Sternocleidomastoid (tissue), 1 donor: ENCODE data around the genes ZNF687, MRPL9, HRNR, CRNN, LCE3E, C1orf68, KPRP, LCE1D and PRR9.

DNA sequence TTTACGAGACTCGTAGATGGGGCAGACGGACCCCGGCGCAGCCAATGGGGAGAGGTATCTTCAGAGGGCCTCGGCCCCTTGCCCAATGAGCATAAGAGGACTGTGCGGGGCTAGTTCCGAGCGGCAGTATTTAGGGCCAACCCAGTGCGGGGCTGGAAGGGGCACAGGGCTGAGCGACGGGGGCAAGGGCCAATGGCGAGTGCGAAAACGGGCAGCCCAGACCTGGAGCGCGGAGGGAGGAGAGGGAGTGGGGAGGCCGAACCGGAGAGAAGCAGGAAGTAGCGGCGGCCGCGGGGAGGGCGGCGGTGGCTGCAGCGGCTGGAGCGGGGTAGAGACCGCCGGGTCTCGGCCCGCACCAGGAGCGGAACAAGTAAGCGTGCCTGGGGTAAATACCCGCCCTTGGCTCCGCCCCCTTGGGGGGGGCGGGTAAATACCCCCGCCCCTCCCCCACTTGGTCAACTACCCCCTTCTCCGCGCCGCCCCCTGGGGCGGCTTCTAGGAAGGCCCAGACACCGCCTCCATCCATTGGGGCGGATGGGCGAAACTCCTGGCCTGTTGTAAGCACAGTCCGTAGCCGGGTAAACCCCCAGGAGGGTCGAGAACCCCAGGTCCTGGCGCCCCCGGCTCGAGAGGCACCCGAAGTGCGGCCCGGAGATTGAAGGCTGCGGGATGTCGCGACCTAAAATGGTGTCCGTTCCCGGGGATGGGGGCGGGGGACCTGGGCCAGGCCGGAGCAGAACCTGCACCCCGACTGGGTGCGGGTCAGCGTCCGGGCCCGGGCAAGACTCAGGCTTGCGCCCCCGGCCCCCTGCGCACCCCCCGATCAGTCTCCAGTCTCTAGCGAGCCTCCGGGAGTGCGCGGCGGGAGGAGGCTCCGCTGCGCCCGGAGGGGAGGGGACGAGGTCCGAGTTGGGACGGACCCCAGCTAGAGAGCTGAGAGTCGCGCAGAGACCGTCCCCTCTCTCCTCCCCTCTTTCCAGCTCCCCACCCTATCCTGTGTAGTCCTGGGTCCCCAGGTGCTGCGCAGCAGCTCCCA lies at the start of gene ZNF687:
TSS of gene ZNF687 (plus strand) at position 274 of the 1,036 bp plus-strand sequence.
- PRO-cap, result bidirectional peak, plus-strand start at position 281 of the sequence, minus-strand start outside the sequence; bidirectional peak, plus-strand start at position 712 of the sequence, minus-strand start at position 645 of the sequence

- PRO-cap, result no peak
Measured at GRCh38 chr1:151283704-151283935, 1.5 kb downstream of the ZNF687 start.

GRCh38 chr1:151303644-151303980 lies 21.5 kb downstream of the ZNF687 start:
- PRO-cap, result no peak

DNA sequence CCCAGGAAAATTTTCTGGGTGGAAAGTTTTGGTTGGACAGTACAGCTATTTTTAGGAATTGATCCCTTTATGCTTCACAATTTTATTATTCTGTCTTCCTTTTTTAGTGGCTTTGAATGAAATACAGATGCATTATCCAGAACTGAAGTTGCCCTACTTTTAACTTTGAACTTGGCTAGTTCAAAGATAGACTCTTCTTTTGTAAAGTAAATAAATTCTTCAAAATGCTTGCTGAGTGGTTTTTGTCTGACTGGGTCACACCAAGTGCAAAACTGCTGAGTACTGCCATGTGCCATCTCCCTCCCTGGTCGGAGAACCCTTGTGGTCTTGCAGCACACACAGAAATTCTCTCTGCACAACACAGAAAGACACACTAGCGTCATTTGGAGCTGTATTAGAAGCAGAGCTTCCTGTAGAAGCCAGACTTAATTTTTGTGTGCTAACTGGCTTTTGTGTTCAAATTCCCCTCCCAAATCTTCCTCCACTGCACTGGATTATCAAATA lies 2.4 kb downstream of the PSMB4 start:
- PRO-cap, result no peak

DNA sequence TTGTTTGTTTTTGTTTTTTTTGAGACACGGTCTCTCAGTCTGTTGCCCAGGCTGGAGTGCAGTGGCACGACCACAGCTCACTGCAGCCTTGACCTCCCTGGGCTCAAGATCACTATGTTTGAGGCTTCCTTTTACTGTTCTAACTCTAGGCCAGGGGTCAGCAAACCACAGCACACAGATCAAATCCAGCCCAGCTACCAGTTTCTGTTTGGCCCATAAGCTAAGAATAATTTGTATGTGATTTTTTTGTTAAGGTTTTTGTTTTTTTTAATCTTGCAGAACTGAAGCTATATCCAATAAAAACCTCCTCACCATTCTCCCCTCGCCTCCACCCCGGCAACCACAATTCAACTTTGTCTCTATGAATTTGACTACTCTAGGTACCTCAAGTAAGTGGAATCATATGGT lies 25.8 kb downstream of the PSMB4 start:
- PRO-cap, result no peak

DNA sequence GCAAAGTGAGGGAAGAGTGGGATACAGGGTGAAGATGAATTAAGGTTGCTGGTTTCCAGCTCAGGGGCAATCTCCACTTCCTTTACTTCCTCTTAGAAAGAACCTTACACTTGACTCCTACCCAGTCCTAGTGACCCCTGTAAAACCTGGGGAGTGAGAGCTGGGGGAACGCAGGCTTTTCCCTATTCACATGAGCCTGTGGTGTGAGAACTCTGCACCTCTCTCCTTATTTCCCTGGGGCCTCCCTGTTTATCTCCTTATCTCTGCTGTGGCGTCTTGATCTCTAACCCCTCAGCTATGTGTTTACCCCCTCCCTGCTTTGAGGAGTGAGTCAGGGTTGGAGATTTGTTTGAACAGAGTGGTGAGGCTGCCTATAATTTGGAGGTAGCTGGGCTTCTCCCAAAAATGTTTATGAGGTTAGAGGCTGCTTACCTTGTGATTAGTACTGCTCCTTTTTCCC lies 8.6 kb downstream of the TUFT1 start:
- PRO-cap, result no peak

GRCh38 chr1:151638737-151639140 lies 26.9 kb downstream of the SNX27 start:
- PRO-cap, result no peak

DNA sequence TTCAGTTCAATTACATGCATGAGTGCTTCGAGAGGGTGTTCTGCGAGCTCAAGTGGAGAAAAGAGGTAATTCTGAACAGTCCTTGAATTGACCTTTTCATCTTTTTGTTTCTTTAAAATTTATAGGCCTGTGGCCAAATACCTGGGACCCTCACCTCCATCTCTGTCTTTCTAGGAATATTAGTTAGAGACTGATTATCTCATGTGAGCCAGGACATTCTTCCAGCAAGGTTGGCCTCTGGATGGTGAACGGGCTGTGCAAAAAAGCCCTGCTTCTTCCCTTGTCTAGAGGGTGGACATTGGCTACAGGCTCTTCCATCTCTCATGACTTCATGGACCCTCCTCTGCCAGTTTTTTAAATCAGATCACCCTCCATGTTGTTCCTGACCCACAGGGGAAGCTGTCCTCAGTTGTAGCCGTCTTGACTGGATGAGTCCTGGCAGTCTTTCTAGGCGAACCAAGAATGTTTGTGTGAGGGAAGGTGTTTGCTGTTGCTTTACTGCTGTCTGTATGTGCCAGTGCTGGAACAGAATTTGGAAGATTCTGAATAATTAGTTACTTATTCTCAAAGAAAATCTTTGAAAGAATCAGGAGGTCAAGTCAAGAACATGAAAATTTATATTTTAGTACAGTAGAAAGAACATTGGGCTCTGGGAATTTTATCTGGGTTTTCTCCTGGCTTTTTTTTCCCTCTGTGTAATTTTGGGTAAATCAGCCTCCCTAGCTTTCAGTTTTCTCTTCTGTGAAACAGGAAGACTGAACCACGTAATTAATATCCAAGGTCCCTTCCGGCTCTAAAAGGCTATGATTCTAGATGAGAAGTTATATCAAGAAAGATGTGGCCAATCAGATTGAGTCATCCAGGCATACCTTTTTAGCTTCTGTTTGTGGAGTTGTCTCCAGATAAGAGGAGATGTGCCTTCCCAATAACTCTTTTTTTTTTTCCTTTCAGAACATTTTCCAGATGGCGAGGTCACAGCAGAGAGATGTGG lies 22.9 kb downstream of the CELF3 start:
- PRO-cap, result no peak

- PRO-cap, result no peak
Measured at GRCh38 chr1:151762140-151762641, 1.1 kb downstream of the MRPL9 start.

GRCh38 chr1:151763293-151764171 lies at the start of gene MRPL9:
TSS of gene MRPL9 (minus strand) at chr1:151763496.
- PRO-cap, result bidirectional peak, plus-strand start at chr1:151763584, minus-strand start at chr1:151763496

- PRO-cap, result no peak
Measured at GRCh38 chr1:151815457-151815882, 10.3 kb upstream of the LINGO4 start.

- PRO-cap, result no peak
Measured at GRCh38 chr1:151981071-151981585, 12.5 kb downstream of the S100A10 start.

DNA sequence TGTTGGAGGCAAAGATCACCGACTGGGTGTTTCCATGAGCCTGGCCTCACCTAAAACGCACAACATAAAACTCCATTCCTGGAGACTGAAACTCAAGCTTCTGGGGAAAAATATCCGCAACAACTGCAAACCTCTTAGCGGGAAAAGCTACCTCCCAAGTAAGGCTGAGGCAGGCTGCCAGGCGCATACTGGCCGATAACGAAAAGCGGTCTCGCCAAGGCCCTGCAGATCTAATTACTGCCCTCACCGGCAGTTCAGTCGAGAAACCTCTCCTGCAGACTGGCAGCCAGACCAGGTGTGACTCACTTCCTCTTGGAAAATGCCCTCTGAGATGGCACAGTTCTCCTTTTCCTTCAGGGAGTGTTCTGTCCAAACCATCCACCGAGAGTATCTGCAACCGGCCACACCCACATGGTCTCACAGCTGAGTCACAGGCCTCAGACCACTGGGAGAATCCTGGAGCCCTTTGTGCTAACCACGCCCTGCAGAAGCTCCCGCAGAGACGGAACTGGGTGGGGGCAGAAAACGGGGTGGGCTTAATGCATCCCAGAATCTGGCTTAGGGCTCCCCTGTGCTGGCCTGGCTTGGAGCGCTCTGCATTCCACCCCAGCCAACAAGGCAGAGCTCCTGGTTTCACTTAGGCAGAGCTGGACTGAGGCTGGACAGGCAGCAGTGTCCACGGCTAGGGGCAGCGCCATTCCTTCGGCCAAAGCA lies 1.3 kb downstream of the S100A10 start:
- PRO-cap, result bidirectional peak, plus-strand start at position 644 of the sequence, minus-strand start at position 321 of the sequence

GRCh38 chr1:152224135-152224485 lies at the start of gene HRNR:
TSS of gene HRNR (minus strand) at chr1:152224193.
- PRO-cap, result no peak

GRCh38 chr1:152414024-152414497 lies at the start of gene CRNN:
TSS of gene CRNN (minus strand) at chr1:152414263.
- PRO-cap, result no peak

GRCh38 chr1:152566559-152566895 lies at the start of gene LCE3E:
TSS of gene LCE3E (minus strand) at chr1:152566780.
- PRO-cap, result no peak

DNA sequence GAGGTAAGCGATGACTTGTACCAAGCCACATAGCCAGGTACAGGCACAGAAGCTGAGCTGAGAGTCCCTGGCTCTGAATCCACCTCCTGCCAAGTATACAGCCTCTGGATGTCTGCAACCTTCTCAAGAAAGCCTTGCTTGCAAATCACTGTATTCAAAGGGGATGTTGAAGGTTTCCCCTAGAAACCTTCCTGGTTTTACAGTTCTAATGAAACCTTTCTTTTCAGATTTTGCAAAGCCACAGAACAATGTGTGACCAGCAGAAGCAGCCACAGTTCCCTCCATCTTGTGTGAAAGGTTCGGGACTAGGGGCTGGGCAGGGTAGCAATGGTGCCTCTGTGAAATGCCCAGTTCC lies at the start of gene C1orf68:
TSS of gene C1orf68 (plus strand) at position 249 of the 355 bp plus-strand sequence.
- PRO-cap, result no peak

DNA sequence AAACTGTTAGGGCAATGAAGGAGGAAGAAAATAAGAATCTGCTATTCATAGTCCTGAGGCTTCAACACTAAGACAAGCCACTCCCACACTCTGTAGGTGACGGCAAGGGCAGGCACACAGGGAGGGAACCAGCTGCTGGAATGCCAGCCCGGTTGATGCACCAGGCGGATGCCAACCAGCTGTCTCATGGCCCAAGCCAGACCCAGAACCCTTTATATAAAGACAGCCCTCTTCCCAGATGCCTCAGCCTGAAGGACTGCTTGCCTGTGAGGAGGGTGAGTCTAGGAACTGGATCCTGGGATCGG lies at the start of gene KPRP:
TSS of gene KPRP (plus strand) at position 241 of the 305 bp plus-strand sequence.
- PRO-cap, result no peak

- PRO-cap, result no peak
Measured at GRCh38 chr1:152796479-152796988, at the start of gene LCE1D. TSS of gene LCE1D (plus strand) at chr1:152796721.

DNA sequence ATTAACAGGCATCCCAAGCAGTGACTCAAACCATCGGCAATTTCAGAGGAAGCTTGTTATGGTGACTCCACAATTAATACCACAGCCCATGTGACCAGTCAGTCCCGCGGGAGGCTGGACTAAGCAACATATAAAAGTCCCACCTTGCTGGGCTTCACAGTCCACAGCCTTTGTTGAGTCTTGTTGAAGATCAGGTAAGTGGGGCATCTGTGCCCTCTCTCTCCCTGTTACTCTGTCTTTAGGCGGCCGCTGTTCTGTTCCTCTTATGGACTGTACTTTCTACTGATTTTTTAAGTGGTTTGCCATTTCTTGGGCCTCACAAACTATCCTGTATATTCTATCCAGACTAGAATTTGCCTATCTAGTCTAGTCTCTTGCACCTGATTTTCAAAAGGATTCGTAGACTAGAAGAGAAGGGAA lies at the start of gene PRR9:
TSS of gene PRR9 (plus strand) at position 159 of the 420 bp plus-strand sequence.
- PRO-cap, result no peak